BE2C (cell line): ENCODE data around the genes CRELD2 and IL17REL.

DNA sequence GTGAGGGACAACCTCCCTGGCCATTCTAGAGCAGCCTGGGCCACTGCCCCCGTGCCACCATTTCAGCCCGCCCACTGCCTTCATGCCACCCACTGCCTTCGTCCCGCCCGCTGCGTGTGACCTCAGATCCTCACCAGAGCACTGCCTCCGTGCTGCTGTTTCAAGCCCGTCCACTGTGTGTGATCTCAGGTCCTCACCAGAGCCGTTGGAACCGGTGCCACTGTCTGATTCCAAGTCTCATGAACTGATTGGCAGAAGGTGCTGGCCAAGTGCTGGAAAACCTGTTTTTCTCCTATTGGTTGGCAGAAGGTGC is 231.8 kb downstream of the TAFA5 start:
- RRBS = no CpG with 5 or more reads among the region's 10 CpGs

DNA sequence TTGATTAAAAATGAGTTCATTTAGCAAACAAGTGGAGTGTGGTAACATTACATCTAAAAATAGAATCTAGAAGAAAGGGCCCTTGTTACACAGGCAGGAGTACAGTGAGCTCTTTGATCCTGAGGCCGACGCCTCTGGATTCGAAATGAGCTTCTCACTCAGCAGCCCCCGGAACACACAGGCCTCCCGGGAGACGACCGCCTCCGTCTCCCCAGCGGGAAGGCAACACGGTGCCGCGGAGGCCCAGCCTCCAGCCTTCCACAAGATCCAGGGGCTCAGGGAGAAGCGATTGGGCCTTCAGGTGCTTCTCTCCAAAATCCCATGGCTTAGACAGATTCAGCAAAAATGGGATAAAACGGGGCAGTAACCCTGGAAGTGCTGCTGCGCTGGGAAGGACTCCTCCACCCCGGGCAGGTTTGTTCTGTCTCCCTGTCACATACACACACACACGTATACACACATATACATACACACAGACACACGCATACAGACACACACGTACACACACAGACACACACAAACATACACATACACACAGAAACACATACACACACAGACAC is 379.0 kb downstream of the BRD1 start:
- RRBS = no CpG with 5 or more reads among the region's 19 CpGs

GRCh38 chr22:49450167-49450644 is 377.5 kb downstream of the BRD1 start:
- RRBS = no CpG with 5 or more reads among the region's 16 CpGs

GRCh38 chr22:49487821-49488289 is 339.8 kb downstream of the BRD1 start:
- RRBS = 24% methylated on average over 6 of the region's 10 CpGs

DNA sequence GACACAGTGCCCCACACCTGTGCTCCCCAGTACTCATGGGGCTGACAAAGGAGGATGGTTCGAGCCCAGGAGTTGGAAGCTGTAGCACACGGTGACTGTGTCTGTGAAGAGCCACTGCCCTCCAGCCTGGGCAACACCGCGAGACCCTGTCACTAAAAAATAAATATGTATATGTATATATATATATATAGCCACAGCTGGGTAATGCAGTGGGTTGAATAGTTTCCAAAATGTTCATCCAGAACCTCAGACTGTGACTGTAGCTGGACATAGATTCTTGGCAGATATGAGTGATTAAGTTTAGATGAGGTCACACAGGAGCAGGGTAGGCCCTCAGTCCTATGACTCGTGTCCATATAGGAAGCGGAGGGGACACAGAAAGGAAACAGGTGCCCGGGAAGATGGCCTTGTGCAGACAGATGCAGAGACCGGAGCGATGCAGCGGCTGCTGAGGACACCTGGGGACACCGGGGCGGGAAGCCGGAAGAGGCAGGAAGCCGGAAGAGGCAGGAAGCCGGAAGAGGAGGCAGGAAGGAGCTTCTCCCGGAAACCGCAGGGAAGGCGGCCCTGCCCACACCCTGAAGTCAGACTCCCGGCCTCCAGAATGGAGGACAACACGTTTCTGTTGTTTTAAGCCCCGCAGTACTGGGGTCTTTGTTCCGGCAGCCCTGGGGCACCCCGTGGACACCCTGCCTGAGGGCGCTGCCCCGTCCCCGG is 103.8 kb downstream of the BRD1 start:
- RRBS = 53% methylated on average over 11 of the region's 26 CpGs

- RRBS = 82% methylated on average over 3 of the region's 9 CpGs
These were observed 47.1 kb downstream of the BRD1 start for GRCh38 chr22:49780612-49780991.

GRCh38 chr22:49797816-49798150 is 29.9 kb downstream of the BRD1 start:
- RRBS = no CpG with 5 or more reads among the region's 16 CpGs

GRCh38 chr22:49798361-49799202 is 29.1 kb downstream of the BRD1 start:
- RRBS = no CpG with 5 or more reads among the region's 40 CpGs

DNA sequence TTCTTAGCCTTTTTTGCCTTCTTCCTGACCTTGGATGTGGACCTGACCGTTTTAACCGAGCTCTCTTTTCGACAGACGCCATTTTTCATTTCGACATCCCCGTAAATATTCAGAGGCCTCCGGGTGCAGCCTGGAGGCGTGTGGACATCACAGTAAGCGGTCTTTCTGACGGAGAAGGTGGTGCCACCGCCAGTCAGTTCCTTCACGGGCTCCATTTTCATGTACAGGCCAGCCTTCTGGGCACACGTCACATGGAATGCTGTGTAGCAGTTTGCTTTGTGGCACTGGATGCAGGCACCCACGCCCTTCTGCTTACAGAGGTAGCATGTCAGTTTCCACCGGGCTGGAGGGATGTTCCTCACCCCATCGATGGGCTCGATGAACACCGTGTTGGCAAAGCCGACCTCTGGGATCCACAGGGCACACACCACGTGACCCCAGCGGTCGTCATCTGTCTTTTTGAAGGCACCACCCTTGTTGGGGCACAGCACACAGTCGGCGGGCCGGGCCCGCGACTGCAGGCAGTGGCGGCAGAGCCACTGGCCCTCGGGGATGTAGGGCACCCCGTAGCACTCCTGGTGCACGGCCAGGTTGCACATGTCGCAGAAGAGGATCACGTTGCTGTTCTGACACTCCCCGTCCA is 4.5 kb downstream of the BRD1 start:
- RRBS = no CpG with 5 or more reads among the region's 34 CpGs

DNA sequence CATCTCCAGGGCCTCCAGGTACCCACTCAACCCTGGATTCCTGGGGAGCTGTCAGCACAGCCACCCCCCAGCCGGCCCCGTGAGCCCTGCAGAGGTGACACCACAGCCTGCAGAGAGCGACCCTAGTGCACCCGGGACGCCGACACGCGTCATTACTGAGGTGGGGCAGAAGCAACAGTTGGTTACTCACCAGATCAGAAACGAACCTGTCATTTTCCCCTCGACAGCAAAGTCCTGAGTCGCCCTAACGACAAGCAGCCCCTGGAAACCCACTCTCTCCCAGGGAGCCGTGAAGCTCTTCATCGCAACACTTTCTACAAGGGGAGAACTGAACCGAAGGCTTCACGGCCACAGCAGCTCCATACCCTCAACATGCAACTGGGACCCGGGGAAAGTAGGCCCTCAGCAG is 1.7 kb downstream of the BRD1 start:
- RRBS = 6% methylated on average over 5 of the region's 17 CpGs

DNA sequence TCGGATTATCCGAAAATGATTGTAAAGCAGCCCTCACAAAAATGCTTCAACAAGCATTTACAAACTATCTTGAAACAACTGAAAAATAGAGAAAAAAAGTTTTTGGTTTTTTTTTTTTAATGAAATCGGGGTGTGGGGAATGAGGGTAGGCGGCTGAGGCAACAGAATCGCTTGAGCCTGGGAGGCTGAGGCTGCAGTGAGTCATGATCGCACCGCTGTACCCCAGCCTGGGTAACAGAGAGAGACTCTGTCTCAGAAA is 11.6 kb upstream of the BRD1 start:
- RRBS = no CpG with 5 or more reads among the region's 7 CpGs

DNA sequence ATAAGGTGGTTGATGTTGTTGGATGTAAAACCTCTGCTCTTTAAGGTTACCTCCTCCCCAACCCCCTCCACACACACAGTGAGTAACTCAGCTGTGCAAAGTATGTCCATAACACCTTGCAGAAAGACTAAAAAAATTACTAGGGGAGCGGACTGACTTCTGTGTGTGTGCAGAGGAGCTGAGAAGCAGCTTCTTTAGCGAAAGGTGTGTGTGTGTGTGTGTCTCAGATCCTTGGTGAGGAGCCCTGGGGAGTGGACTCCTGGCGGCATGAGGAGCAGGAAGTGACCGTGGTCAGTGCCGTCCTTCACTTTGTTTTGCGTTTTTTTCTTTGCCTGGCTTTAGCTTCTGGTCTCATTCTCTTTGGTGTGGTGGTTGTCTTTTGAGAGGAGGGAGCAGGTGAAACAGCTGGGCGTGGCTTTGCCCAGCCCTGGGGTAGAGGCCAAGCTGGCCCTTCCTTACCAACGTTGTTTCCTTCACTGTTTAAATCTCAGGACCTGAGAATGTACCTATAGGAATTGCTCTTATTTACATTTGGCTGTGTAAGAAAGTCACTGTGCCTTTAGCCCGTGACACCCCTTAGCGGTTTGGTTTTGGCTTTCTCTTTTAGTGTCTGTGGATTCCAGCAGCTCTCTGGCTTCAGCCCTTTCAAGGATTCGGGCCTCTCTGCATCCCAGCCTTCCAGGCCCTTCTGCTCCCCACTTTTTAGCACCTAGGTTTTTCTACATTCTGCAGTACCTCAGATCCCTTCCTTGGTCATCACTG is 1.9 kb downstream of the ZBED4 start:
- RRBS = no CpG with 5 or more reads among the region's 11 CpGs

DNA sequence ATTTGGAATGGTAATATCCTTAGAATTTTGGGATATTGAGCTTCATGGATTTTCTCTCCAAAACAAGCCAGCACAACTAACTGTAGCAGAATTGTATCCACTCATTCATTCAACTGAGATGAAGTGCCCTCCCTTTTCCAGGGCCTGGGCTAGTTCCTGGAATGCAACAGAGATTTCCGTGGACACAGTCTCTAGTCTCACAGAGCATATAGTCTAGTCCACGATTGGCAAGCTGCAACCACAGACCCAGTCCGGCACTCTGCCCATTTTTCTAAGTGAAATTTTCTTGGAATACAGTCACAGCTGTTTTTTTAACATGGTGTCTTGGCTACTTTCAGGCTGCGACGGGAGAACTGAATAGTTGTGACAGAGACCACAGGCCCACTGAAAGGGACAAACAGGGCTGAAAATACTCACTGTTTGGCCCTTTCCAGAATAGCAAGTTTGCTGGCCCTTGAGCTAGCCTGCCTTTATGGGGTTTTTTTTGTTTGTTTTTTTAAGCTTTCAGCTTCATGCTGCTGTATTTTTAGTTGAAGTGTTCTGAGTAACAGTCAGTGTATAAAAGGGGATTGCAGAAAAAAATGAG is 29.2 kb downstream of the ALG12 start:
- RRBS = no CpG with 5 or more reads among the region's 5 CpGs

GRCh38 chr22:49918554-49919365 is at the start of gene CRELD2:
Gene CRELD2 (plus strand): TSS chr22:49918634.
- RRBS = 2% methylated on average over 41 of the region's 72 CpGs

DNA sequence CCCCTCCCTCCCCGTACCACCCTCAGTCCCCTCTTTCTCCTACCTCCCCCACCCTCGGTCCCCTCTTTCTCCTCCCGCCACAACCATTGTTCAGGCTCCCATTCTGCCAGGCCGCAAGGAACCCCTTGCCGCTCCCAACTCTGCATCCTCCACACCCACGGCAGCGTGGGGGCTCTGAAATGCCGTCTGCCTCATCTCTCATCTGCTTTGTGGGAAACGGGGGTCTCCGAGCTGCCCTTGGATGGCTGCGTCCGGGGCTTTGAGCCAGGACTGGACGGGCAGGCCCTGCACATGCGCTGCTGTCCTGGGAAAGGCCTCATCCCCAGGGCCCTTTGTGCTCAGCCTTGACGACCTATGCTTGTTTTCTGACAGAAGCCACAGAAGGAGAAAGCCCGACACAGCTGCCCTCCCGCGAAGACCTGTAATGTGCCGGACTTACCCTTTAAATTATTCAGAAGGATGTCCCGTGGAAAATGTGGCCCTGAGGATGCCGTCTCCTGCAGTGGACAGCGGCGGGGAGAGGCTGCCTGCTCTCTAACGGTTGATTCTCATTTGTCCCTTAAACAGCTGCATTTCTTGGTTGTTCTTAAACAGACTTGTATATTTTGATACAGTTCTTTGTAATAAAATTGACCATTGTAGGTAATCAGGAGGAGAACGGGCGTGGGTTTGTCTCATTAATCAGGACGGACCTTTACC is 8.6 kb downstream of the CRELD2 start:
- RRBS = no CpG with 5 or more reads among the region's 27 CpGs

DNA sequence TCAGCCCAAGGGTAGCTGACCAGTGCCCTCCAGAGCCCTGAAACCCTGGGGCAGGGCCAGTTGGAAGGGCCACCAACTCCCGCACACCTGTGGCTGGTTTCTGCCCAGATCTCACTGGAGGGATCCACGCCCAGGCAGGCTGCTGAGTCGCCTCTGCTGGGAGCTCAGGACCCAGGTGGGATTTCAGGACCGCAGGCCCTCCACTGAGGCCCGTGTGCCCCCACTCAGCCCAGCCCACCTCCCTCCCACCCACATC is 8.9 kb upstream of the PIM3 start:
- RRBS = no CpG with 5 or more reads among the region's 5 CpGs

GRCh38 chr22:49952969-49953908 is 7.3 kb upstream of the PIM3 start:
- RRBS = no CpG with 5 or more reads among the region's 29 CpGs

DNA sequence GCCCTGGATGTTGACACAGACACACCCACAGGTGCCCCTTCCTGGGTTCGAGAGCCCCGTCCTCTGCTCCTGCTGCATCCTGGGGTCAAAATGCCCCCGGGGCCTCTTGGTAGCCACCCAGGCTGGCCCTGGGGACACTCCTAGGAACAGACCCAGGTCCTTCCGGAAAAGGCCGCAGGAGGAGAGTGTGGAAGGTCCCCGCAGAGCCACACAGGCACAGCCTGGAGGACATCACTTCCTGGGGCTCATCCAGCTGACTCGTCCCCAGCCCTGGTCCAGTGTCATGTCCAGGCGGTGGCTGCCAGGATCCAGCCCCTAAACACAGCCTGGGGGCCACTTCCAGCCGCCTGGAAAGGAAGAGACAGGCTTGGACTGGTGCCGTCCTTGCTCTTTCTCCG is 6.7 kb upstream of the PIM3 start:
- RRBS = 54% methylated on average over 2 of the region's 11 CpGs

GRCh38 chr22:49970394-49970726 is 9.8 kb downstream of the PIM3 start:
- RRBS = no CpG with 5 or more reads among the region's 4 CpGs

DNA sequence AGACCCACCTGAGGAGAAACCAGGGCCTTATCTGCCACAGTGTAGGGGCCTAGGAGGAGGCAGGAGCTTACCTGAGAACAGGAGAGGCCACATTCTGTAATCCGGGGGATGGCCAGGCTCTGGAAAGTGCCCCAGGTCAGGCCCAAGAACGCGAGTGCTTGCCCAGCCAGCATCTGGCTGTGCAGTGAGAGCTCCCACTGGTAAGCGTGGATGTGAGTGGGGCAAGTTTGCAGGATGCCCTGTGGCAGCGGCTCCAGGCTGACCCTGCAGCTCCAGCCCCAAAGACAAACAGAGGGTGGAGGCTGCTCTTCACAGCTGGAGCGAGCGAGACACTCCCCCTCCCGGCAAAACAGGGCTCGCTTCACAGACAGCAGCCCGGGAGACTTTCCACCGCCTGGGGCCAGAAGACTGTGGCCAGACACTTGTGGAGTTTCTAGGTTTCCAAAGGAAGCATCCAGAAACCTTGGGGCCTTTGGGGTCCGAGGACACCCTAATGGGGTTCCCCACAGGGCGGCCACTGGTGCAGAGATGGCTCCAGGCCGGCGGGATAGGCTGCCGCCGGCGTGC is at the start of gene IL17REL:
TSS of gene IL17REL (minus strand) at position 292 of the 567 bp plus-strand sequence.
- RRBS = no CpG with 5 or more reads among the region's 18 CpGs